NB4 (cell line): ENCODE results near the genes HYCC1 and GPNMB.

GRCh38 chr7:20785299-20786195 lies 1.1 kb downstream of the SP8 start:
- RRBS = 44% methylated on average over 5 of the region's 79 CpGs

DNA sequence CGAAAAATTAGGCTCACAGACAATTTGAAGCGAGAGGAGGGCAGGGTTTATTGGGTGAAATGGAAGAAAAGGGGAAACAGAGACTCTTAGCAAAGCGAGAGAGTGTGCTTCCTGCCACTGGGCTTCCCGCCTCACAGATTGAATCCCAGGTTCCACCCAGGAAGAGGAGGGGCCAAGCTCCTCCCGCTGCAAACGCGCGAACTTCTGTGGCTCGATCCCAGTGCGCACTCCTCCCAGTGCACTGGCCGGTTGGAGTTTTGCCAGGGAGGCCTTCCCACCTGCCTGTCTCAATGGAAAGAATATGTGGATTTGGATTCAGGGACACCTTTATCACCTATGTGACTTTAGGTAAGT lies 48.4 kb upstream of the SP8 start:
- RRBS = no CpG with 5 or more reads among the region's 11 CpGs

- RRBS = no CpG with 5 or more reads among the region's 10 CpGs
Observed at GRCh38 chr7:21344784-21345453, 83.0 kb upstream of the SP4 start.

GRCh38 chr7:21579993-21580674 lies 37.3 kb downstream of the DNAH11 start:
- RRBS = no CpG with 5 or more reads among the region's 5 CpGs

DNA sequence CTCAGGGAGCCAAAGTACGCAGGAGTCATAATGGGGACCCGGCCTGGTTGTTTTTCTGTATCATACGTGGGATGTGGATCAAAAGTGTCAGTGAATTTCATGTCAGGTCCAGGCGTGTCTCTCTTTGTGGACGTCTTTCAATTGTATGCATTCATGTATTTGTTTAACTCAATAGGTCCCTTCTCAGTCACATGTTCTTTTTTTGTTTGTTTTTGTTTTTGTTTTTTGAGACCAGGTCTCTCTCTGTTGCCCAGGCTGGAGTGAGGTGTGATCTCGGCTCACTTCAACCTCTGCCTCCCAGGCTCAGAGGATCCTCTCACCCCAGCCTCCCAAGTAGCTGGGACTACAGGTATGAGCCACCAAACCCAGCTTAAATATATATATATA lies 158.7 kb upstream of the CDCA7L start:
- RRBS = no CpG with 5 or more reads among the region's 6 CpGs

DNA sequence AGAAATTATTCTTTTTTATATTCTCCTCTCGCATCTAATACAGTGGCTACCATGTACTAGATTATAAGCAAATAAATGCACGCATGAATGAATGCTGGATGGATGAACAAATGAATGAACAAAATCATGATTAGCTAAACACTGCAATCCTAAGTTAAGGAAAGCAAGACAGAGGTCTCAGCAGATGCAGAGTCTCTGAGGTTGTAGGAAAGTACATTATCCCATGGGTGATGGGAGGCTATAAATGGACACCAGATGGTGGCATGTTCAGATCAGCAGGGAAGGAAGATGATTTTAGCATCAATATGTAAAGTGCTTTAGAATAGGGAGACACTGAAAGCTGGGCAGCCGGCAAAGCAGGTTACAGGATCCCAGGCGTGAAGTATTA lies 7.9 kb upstream of the RAPGEF5 start:
- RRBS = no CpG with 5 or more reads among the region's 4 CpGs

- RRBS = no CpG with 5 or more reads among the region's 7 CpGs
Observed at GRCh38 chr7:22667430-22668296, 59.3 kb upstream of the IL6 start.

DNA sequence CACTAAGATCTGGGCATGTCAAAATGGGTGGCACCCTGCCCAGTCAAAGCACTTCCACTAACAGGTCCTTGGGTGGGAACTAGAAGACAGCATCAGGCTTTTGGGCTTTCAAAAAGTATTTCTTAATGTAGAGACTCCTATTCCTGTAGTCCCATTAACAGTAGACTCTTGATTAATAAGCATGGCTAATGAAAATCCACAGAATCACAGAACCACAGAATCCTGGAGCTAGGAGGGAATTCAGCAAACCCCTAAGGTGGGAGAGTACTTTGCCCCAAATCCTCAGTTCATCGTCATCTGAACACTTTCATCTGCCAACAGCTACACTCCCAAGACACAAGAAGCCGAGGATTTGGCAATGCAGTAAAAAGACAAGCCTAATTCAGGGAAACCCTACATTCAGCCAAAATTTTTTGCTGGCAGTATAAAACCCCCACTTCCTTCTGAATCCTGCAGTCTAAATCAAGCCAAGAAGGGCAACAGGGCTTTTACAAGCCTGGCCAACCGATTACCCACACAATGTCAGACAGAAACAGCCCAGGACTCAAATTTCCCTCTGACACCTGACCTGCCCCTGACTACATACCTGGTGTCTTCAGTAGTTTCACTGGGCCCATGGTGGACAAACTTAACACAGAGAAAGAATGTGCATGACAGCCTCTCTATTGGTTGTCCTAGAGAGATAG lies 5.9 kb upstream of the IL6 start:
- RRBS = no CpG with 5 or more reads among the region's 3 CpGs

- RRBS = no CpG with 5 or more reads among the region's 2 CpGs
Observed at GRCh38 chr7:22728112-22728340, 1.0 kb downstream of the IL6 start.

DNA sequence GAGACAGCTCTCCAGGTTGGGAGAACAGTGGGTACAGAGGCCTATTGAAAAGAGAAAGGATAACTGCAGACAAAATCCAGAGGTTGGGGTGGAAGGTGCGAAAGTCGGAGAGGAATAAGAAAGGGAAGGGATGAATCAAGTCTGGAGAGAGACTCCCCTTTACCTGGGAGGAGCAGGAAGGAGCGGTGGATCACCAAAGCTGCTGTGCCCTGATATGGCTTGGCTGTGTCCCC lies 56.8 kb upstream of the TOMM7 start:
- RRBS = no CpG with 5 or more reads among the region's 3 CpGs

DNA sequence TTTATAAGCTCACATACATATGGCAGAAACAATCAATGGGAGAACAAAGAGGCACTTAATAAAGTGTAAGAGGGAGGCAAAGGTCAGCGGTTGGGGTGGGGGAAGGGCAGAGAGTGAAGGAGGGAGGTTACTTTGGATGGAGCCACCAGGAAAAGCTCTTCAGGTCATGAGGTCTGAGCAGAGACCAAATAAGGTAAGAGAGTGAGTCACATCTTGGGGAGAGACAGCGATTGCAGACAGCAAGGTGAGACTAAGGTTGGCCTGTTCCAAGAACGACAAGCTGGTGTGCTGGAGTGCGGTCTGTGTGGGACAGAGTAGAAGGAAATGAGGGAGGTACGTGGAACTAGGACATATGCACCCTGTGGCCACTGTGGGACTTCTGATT lies 74.3 kb upstream of the TOMM7 start:
- RRBS = no CpG with 5 or more reads among the region's 5 CpGs

DNA sequence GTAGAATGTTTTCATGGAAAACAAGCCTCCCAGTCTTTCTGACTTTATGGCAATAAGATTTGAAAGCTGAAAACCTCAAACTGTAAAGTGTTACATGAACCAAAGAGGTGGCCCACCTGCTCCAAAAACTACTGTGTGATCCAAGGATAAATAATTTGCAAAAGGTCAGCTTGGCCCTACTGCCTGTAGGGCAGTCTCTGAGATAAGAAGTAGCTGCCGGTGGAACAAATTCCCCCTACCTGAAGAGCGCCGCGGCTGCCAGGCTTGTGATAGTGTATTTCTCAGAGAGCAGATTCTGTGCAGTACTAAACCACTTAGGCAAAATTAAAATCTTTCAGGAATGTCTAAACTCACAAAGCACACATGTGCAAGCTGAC lies 1.2 kb downstream of the HYCC1 start:
- RRBS = no CpG with 5 or more reads among the region's 4 CpGs

DNA sequence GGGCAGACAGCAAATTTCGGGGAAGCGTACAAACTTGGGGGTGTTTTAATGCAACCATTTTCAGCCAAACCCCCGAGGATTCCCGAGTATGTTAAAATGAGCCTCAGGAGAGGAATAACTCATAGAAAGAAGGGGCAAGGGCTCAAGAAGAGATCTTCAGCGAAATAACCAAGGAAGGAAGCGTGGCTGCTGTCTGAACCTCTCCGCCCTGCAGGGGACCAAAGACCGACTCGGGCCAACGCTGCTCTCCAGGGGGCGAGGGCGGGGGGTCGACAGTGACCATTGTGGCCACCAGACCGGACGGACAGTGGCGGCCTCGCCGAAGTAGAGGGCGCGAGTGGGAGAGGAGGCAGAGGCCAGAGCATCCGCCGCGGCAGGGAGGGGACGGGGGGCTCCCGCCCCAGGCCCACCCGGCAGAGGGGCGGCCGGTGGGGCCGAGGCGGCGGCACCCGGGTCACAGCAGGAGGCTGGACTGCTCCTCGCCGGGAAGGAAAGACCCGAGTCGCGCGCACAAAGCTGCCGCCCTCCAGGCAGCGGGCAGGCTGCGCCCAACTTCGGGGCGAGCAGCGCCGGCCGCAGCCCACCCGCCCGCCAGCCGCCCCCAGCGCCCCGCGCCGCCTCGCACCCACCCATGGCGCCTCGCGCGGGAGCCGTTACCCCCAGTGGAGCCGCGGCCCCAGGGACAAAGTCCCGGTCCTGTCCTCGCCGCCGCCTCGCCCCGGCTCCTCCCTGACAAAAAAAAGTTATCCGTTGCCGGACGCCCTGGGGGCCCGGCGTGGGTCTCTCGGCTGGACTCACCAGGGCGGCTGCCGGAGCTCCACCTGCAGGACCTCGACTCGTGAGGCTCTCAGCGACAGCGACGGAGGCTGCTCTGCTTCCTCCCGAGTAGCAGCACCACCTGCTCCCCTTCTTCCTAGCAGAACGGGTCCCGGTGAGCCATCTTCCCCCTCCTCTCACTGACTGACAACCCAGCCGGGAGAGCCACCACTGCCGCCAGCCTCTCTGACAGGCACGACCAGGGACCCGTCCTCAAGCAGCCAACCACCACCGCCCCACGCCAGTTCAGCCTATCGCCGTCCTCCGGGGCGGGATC lies at the start of gene HYCC1:
TSS of gene HYCC1 (minus strand) at position 1,004 of the 1,093 bp plus-strand sequence.
- RRBS = under 1% methylated on average over 20 of the region's 93 CpGs

DNA sequence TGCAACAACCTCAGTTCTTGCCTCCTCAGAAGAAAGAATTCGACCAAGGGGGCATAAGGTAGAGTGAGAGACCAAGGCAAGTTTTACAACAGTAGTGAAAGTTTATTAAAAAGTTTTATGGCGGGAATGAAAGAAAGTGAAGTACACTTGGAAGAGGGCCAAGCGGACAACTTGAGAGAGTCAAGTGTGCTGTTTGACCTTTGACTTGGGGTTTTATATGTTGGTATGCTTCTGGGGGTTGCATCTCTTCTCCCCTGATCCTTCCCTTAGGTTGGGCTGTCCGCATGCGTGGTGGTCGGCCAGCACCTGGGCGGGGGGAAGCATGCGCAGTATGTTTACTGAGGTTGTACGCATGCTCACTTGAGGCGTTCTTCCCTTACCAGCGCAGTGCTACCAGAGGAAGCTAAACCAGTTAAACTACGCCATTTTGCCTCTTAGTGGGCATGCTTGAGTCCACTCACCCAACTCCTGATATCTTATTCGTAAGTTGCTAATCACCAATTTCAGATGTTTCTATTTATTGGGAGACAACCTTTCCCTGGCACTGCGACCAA lies 31.9 kb downstream of the NUP42 start:
- RRBS = no CpG with 5 or more reads among the region's 14 CpGs

DNA sequence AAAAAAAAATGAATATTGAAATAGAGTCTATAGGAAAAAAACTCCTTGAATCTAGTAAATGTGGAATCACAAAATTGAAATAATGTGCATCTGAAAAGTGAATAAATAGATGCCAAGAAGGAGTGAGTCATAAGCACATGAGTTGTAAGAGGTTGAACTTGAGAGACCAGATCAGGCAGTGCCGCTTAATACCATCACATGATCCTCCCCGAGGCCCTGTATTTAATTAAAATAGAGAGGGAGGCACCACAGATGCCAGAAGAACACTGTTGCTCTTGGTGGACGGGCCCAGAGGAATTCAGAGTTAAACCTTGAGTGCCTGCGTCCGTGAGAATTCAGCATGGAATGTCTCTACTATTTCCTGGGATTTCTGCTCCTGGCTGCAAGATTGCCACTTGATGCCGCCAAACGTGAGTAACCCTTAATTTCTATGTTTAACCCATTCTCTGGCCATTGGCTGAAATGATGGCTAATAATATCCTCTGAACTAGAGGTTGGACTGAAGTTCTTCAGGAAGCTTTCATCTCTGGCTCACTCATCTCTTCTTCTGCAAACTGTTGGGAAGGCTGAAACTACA lies at the start of gene GPNMB:
TSS of gene GPNMB (plus strand) at position 258 of the 577 bp plus-strand sequence.
- RRBS = no CpG with 5 or more reads among the region's 7 CpGs

GRCh38 chr7:23297826-23298432 lies 1.2 kb upstream of the MALSU1 start:
- RRBS = no CpG with 5 or more reads among the region's 3 CpGs

DNA sequence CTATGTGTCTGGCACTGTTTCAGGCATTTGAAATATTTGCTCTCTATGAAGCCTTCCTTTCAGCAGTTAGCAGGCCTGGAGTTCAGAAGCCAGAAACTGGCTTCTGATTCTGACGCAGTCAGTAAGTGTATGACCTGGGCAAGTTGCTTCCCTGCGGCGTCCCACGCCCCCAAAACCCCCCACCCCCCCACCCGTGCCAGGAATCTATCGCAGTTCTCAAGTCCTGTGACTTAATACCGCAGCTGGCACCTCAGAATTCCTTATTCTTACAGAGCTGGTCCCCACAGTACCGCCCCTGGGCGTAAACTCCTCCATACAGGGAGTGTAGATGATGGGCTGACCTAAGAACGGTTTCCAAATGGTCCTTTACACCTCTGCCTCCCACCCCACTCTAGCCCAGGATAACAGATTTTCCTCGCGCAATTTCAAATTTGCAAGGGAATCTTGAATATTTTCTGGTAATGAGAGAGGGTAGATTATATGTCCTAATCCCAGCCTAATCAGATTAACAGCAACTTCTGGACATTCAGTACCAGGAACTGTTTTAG lies 588 bp upstream of the MALSU1 start:
- RRBS = no CpG with 5 or more reads among the region's 12 CpGs

GRCh38 chr7:23759955-23760581 lies 50.0 kb downstream of the STK31 start:
- RRBS = no CpG with 5 or more reads among the region's 1 CpG

DNA sequence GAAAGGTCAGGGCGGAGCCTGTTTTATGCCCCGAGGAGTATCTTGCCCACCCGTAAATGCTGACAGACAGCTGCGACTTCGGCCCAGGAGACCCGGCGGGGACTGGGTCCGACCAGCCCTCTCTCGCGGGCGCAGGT lies 447 bp upstream of the PALS2 start:
- RRBS = under 1% methylated on average over 6 of the region's 11 CpGs

GRCh38 chr7:24603773-24604665 lies 30.8 kb downstream of the PALS2 start:
- RRBS = no CpG with 5 or more reads among the region's 3 CpGs